K562 (cell line): ENCODE measurements around the gene SCT.

GRCh38 chr11:212605-213195, 5.2 kb downstream of the RIC8A start:
- RAMPAGE, long total RNA: no peak
- RRBS: no CpG with 5 or more reads among the region's 10 CpGs
PRO-cap:
- standard: no peak
- CoPRO, capped RNA only, 2 experiments: no peak in any of the 2 experiments
- CoPRO, capped and uncapped RNA, 2 experiments: no peak in any of the 2 experiments
- CoPRO, uncapped RNA only, 2 experiments: no peak in any of the 2 experiments
CAGE:
- cytosol, long polyA plus RNA: no peak
- long polyA plus RNA: no peak
- nucleolus, long total RNA: no peak
- nucleus, long polyA plus RNA: no peak

DNA sequence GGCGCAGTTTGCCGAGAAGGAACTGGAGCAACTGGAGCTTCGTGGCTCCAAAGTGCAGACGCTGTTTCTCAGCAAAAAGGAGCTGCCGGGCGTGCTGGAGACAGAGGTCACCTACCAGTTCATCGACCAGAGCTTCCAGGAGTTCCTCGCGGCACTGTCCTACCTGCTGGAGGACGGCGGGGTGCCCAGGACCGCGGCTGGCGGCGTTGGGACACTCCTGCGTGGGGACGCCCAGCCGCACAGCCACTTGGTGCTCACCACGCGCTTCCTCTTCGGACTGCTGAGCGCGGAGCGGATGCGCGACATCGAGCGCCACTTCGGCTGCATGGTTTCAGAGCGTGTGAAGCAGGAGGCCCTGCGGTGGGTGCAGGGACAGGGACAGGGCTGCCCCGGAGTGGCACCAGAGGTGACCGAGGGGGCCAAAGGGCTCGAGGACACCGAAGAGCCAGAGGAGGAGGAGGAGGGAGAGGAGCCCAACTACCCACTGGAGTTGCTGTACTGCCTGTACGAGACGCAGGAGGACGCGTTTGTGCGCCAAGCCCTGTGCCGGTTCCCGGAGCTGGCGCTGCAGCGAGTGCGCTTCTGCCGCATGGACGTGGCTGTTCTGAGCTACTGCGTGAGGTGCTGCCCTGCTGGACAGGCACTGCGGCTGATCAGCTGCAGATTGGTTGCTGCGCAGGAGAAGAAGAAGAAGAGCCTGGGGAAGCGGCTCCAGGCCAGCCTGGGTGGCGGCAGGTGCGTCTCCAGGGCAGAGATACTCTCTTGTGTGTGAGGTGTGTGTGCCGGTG, 3.1 kb downstream of the NLRP6 start:
- RAMPAGE, long total RNA: no peak
- RRBS: no CpG with 5 or more reads among the region's 54 CpGs
PRO-cap:
- standard: no peak
- CoPRO, capped RNA only, 2 experiments: no peak in any of the 2 experiments
- CoPRO, capped and uncapped RNA, 2 experiments: no peak in any of the 2 experiments
- CoPRO, uncapped RNA only, 2 experiments: peak in 1 of 2 experiments; most common minus-strand start position 342 of the sequence (in 1)
CAGE:
- cytosol, long polyA plus RNA: no peak
- long polyA plus RNA: no peak
- nucleolus, long total RNA: no peak
- nucleus, long polyA plus RNA: no peak

DNA sequence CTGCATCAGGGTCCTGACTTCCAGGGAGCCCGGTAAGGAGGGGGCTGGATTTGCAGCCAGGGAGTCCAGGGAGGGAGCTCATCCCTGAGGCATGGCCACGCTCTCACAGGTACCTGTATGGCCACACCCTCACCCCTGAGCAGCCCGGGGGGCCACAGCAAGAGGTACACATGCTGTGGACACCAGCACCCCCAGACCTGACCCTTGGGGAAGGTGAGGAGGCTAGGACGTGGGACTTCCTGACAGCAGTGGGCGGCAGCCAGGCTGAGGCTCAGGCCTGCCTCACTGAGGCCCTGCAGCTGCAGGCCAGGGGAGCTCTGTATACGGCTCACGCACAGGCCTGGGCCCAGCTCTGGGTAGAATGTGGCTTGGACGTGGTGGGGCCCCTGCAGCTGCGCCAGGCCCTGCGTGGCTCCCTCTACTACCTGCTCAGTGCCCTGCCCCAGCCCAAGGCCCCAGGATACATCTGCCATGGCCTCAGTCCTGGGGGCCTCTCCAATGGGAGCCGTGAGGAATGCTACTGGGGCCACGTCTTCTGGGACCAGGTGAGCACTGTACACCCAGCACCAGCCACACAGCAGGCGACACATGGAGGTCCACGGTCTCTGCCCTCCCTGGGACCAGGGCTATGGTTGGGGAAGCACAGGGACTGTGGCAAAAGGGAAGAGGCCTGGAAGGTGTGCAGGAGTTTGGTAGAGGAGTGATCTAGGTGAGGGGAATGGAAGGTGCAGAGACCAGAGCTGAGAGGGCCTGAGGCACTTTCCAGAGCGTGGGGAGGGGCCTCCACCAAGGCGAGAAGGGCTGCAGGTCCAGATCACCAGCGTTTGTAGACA, 1.9 kb downstream of the PGGHG start:
- RAMPAGE, long total RNA: no peak
- RRBS: 94% methylated on average over 1 of the region's 17 CpGs
PRO-cap:
- standard: no peak
- CoPRO, capped RNA only, 2 experiments: no peak in any of the 2 experiments
- CoPRO, capped and uncapped RNA, 2 experiments: no peak in any of the 2 experiments
- CoPRO, uncapped RNA only, 2 experiments: no peak in any of the 2 experiments
CAGE:
- cytosol, long polyA plus RNA: no peak
- long polyA plus RNA: no peak
- nucleolus, long total RNA: no peak
- nucleus, long polyA plus RNA: no peak

DNA sequence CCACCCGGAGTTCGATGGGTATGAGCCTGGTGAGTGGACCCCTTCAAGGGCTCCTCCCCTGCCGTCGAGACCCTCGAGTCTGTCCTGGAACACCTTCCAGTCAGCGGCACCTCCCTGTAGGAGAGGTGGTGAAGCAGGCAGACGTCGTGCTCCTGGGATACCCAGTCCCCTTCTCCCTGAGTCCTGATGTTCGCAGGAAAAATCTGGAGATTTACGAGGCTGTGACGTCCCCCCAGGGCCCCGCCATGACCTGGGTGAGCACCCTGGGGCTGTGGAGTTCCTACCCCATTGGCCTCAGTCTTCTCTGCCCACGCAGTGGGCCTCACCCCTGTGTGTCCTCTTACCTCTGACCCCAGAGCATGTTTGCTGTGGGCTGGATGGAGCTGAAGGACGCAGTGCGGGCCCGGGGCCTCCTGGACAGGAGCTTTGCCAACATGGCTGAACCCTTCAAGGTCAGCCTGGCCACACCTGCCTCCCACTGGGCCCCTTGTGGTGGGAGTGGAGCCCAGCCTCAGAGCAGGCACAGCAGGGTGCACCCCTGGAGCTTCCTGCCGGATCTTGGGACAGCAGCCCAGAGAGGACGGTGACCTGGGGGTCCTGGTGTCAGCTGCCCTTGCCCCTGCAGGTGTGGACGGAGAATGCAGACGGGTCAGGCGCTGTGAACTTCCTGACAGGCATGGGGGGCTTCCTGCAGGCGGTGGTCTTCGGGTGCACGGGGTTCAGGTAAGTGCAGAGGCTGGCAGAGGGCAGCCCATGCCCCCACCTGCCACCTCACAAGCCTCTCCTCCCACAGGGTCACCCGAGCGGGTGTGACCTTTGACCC, 4.8 kb downstream of the PGGHG start:
- RAMPAGE, long total RNA: no peak
- RRBS: no CpG with 5 or more reads among the region's 26 CpGs
PRO-cap:
- standard: no peak
- CoPRO, capped RNA only, 2 experiments: no peak in any of the 2 experiments
- CoPRO, capped and uncapped RNA, 2 experiments: no peak in any of the 2 experiments
- CoPRO, uncapped RNA only, 2 experiments: no peak in any of the 2 experiments
CAGE:
- cytosol, long polyA plus RNA: no peak
- long polyA plus RNA: no peak
- nucleolus, long total RNA: no peak
- nucleus, long polyA plus RNA: no peak

DNA sequence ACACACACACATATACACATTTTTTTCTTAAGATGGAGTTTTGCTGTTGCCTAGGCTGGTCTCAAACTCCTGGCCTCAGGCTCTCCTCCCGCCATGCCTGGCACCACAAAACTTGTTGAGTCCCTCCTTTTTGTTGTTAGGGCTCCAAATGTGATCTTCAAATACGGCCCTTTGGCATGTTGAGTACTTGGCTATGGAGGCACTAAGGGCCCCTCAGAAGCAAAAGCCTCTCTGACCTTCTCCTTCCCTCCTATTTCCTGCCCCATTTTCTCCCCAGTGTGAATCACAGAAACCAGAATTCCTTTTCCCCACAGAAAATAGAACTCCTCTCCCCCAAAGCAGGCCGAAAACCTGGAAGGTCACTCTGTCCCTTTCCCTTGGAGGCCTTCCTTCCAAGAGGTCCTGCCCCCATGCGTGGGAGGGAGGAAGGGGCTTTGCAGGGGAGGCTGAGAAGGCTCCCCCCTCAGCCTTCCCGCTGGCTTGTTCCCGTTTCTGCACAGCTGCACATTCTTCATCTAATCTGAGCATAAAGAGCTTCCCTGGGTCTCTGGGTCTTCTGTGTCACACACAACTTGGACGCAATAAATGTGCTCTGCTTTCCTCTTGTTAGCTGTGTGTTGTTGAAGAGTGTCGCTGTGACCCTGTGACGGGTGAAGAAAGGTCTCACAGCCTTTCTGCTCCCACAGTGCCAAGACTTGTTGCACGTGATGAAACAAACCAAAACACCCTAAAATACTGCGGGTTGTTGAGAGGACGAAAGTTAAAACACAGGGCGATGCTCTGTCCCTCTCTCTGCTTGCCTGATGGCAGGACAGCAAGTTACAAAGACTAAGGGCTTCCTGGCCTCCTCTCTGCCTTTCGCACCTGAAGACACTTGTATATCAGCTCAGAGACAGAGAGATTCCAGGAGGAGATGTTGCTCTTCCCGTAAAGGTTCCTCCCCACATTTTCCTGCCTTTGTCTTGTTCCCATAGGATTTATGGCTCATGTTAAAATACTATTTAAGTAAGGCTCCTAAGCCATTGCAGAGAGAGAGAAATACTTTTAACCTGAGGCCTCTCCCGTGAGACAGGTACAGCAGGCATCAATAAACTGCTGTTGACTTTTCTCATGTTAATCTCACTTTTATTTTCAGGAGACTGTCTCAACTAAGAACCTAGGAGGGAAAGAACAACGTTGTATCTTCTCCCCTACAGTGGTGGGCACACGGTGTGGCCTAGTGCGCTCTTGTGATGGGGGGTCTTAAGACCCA, 15.2 kb upstream of the IFITM3 start:
- RAMPAGE, long total RNA: no peak
- RRBS: no CpG with 5 or more reads among the region's 19 CpGs
PRO-cap:
- standard: no peak
- CoPRO, capped RNA only, 2 experiments: no peak in any of the 2 experiments
- CoPRO, capped and uncapped RNA, 2 experiments: no peak in any of the 2 experiments
- CoPRO, uncapped RNA only, 2 experiments: no peak in any of the 2 experiments
CAGE:
- cytosol, long polyA plus RNA: no peak
- long polyA plus RNA: no peak
- nucleolus, long total RNA: no peak
- nucleus, long polyA plus RNA: no peak

GRCh38 chr11:394455-395133, 585 bp downstream of the PKP3 start:
- RAMPAGE, long total RNA: no peak
- RRBS: 0% methylated on average over 1 of the region's 34 CpGs
PRO-cap:
- standard: bidirectional peak, plus-strand start at chr11:394701, minus-strand start at chr11:394612; bidirectional peak, plus-strand start at chr11:394978, minus-strand start at chr11:394844
- CoPRO, capped RNA only, 2 experiments: peak in 2 of 2 experiments; most common plus-strand start chr11:394641 (in 1); most common minus-strand start chr11:394612 (in 2)
- CoPRO, capped and uncapped RNA, 2 experiments: peak in 2 of 2 experiments; most common plus-strand start chr11:394709 (in 1); most common minus-strand start chr11:394612 (in 2)
- CoPRO, uncapped RNA only, 2 experiments: peak in 1 of 2 experiments; most common plus-strand start chr11:394709 (in 1); most common minus-strand start chr11:394517 (in 1)
CAGE:
- cytosol, long polyA plus RNA: no peak
- long polyA plus RNA: no peak
- nucleolus, long total RNA: no peak
- nucleus, long polyA plus RNA: no peak

DNA sequence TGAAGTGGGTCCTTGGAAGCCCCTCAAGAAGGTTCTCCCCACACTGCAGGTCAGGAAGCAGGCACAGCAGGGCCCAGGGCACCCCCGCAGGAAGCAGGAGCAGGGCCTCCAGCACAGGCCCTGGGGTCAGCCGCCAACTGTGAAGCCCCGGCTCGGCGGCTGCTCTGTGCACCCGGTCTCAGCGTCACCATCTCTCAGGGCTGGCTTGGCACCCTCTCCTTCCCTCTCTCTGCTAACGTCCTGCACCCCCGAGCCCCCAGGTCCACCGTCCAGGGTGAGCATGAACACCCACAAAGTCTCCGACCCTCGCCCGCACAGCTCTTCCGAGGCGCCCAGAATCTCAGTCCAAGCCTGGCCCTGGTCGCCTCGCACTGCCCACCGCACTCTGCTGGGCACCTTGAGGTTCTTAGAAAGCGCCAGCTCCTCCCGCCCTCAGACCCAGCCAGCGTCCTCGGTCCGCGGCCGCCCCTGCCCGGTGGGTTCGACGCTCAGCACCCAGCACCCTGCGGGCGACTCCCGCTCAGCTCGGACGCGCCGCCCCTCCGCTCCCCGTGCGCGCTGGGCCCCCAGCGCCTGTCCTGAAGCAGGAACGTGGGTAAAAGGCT, 1.4 kb upstream of the SIGIRR start:
- RAMPAGE, long total RNA: no peak
- RRBS: no CpG with 5 or more reads among the region's 41 CpGs
PRO-cap:
- standard: no peak
- CoPRO, capped RNA only, 2 experiments: no peak in any of the 2 experiments
- CoPRO, capped and uncapped RNA, 2 experiments: no peak in any of the 2 experiments
- CoPRO, uncapped RNA only, 2 experiments: no peak in any of the 2 experiments
CAGE:
- cytosol, long polyA plus RNA: no peak
- long polyA plus RNA: no peak
- nucleolus, long total RNA: no peak
- nucleus, long polyA plus RNA: no peak

- RAMPAGE, long total RNA: no peak
- RRBS: 91% methylated on average over 1 of the region's 12 CpGs
PRO-cap:
- standard: no peak
- CoPRO, capped RNA only, 2 experiments: no peak in any of the 2 experiments
- CoPRO, capped and uncapped RNA, 2 experiments: no peak in any of the 2 experiments
- CoPRO, uncapped RNA only, 2 experiments: no peak in any of the 2 experiments
CAGE:
- cytosol, long polyA plus RNA: no peak
- long polyA plus RNA: no peak
- nucleolus, long total RNA: no peak
- nucleus, long polyA plus RNA: no peak
Measured at GRCh38 chr11:429755-430103, 12.1 kb downstream of the ANO9 start.

DNA sequence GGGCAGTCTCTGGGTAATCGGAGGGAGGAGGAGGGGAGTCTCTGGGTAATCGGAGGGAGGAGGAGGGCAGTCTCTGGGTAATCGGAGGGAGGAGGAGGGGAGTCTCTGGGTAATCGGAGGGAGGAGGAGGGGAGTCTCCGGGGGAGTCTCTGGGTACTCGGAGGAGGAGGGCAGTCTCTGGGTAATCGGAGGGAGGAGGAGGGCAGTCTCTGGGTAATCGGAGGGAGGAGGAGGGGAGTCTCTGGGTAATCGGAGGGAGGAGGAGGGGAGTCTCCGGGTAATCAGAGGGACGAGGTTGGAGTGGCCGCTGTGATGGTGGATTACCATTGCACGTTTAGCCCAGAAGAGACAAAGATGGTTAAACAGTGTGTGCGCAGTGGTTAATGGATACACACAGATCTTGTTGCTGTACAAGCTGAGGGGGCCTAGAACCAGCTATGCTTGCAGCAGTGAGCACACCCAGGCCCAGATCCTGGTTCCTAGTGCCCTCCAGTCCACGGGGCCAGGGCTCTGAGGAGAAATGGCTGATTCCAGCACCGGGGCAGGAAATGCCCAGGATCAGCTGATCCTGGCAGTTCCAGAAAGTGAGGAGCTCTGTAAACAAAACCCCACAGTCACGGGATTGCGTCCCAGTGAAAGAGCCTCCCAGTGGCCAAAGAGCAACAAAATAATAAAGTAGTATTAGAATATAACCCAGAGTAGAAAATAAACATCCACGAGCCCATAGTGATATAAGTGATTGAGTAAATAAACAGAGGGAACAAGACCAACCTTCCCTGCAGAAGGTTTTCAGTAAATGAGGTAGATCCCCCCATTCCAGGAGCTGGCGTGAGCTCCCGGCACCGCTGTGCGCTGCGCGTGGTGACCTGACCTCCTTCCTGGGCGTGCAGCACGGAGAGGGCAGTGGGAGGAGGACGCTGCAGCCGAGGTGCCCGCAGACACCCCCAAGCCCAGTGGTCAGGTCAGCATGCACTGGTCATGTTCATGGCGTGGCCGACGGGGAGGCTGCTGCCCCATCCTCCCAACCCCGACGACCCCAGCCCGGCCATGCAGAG, 19.5 kb downstream of the PTDSS2 start:
- RAMPAGE, long total RNA: no peak
- RRBS: no CpG with 5 or more reads among the region's 36 CpGs
PRO-cap:
- standard: no peak
- CoPRO, capped RNA only, 2 experiments: no peak in any of the 2 experiments
- CoPRO, capped and uncapped RNA, 2 experiments: no peak in any of the 2 experiments
- CoPRO, uncapped RNA only, 2 experiments: no peak in any of the 2 experiments
CAGE:
- cytosol, long polyA plus RNA: no peak
- long polyA plus RNA: no peak
- nucleolus, long total RNA: no peak
- nucleus, long polyA plus RNA: no peak

DNA sequence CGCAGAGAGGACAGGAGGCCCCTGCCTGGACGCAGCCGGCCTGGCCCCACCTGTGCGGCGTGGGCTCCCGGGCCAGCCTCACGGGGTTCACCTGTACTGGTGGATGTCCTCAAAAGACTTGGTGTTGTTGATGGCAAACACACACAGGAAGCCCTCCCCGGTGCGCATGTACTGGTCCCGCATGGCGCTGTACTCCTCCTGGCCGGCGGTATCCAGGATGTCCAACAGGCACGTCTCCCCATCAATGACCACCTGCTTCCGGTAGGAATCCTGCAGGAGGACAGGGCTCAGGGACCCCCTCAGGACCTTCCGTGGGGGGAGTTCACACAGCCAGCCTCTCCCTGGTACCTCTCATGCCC, 1.7 kb downstream of the HRAS start:
- RAMPAGE, long total RNA: no peak
- RRBS: 99% methylated on average over 8 of the region's 16 CpGs
PRO-cap:
- standard: no peak
- CoPRO, capped RNA only, 2 experiments: no peak in any of the 2 experiments
- CoPRO, capped and uncapped RNA, 2 experiments: no peak in any of the 2 experiments
- CoPRO, uncapped RNA only, 2 experiments: no peak in any of the 2 experiments
CAGE:
- cytosol, long polyA plus RNA: no peak
- long polyA plus RNA: no peak
- nucleolus, long total RNA: no peak
- nucleus, long polyA plus RNA: no peak

DNA sequence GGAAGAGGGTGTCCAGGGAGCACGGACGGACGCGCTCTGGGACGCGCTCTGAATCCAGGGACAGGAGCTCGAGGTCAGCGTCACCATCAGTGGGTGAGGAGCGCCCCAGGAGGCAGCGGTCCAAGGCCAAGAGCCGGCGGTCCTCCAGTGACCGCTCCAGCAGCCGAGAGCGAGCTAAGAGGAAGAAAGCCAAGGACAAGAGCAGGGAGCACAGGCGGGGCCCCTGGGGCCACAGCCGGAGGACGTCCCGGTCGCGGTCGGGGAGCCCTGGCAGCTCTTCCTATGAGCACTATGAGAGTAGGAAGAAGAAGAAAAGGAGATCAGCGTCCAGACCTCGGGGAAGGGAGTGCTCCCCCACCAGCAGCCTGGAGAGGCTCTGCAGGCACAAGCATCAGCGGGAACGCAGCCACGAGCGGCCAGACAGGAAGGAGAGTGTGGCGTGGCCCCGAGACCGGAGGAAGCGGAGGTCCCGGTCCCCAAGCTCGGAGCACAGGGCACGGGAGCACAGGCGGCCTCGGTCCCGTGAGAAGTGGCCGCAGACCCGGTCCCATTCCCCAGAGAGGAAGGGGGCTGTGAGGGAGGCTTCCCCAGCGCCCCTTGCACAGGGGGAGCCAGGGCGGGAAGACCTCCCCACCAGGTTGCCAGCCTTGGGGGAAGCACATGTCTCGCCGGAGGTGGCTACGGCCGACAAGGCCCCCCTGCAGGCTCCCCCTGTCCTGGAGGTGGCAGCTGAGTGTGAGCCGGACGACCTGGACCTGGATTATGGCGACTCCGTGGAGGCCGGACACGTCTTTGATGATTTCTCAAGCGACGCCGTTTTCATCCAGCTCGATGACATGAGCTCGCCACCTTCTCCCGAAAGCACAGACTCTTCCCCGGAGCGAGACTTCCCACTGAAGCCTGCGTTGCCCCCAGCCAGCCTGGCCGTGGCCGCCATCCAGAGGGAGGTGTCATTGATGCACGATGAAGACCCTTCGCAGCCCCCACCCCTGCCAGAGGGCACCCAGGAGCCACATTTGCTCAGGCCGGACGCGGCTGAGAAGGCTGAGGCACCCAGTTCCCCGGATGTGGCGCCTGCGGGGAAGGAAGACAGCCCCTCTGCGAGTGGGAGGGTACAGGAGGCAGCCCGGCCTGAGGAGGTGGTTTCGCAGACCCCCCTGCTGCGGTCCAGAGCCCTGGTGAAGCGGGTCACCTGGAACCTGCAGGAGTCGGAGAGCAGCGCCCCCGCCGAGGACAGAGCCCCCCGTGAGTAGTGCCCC, 6.8 kb downstream of the IRF7 start:
- RAMPAGE, long total RNA: no peak
- RRBS: 95% methylated on average over 25 of the region's 81 CpGs
PRO-cap:
- standard: no peak
- CoPRO, capped RNA only, 2 experiments: no peak in any of the 2 experiments
- CoPRO, capped and uncapped RNA, 2 experiments: no peak in any of the 2 experiments
- CoPRO, uncapped RNA only, 2 experiments: peak in 2 of 2 experiments; most common plus-strand start position 292 of the sequence (in 1)
CAGE:
- cytosol, long polyA plus RNA: no peak
- long polyA plus RNA: no peak
- nucleolus, long total RNA: no peak
- nucleus, long polyA plus RNA: no peak

DNA sequence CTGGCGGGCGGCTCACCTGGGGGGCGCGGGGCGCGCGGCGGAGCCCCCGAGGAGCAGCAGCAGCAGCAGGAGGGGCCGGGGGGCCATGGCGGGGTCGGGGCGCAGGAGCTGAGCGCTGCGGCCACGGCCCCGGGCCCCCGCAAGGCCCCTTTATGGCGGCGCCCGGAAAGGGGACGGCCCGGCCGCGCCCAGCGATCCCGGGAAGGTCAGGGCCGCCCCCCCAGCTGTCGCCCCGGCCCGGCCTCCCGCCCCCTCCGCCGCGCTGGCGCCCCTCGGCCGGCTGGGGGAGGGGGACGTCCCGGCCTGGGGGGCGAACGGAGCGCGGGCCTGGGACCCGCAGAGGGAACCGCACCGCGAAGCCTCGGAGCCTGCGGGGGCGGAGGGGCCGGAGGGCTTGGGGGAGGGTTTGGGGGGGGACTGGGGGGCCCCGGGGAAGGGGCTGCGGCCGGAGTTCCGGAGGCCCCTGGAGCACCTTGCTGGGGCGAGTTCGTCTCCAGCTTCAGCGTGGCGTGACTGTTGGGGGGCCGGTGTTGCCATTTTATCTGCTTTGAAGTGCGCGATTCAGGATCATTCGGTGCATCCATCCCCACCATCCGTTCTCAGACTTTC, at the start of gene SCT:
Gene SCT (minus strand): TSS at position 125 of the 609 bp plus-strand sequence.
- RAMPAGE, long total RNA: no peak
- RRBS: 94% methylated on average over 39 of the region's 65 CpGs
PRO-cap:
- standard: no peak
- CoPRO, capped RNA only, 2 experiments: no peak in any of the 2 experiments
- CoPRO, capped and uncapped RNA, 2 experiments: no peak in any of the 2 experiments
- CoPRO, uncapped RNA only, 2 experiments: no peak in any of the 2 experiments
CAGE:
- cytosol, long polyA plus RNA: no peak
- long polyA plus RNA: no peak
- nucleolus, long total RNA: no peak
- nucleus, long polyA plus RNA: no peak

GRCh38 chr11:707655-708465, 1.8 kb downstream of the EPS8L2 start:
- RAMPAGE, long total RNA: no peak
- RRBS: 78% methylated on average over 2 of the region's 22 CpGs
PRO-cap:
- standard: no peak
- CoPRO, capped RNA only, 2 experiments: no peak in any of the 2 experiments
- CoPRO, capped and uncapped RNA, 2 experiments: no peak in any of the 2 experiments
- CoPRO, uncapped RNA only, 2 experiments: no peak in any of the 2 experiments
CAGE:
- cytosol, long polyA plus RNA: no peak
- long polyA plus RNA: no peak
- nucleolus, long total RNA: no peak
- nucleus, long polyA plus RNA: no peak

DNA sequence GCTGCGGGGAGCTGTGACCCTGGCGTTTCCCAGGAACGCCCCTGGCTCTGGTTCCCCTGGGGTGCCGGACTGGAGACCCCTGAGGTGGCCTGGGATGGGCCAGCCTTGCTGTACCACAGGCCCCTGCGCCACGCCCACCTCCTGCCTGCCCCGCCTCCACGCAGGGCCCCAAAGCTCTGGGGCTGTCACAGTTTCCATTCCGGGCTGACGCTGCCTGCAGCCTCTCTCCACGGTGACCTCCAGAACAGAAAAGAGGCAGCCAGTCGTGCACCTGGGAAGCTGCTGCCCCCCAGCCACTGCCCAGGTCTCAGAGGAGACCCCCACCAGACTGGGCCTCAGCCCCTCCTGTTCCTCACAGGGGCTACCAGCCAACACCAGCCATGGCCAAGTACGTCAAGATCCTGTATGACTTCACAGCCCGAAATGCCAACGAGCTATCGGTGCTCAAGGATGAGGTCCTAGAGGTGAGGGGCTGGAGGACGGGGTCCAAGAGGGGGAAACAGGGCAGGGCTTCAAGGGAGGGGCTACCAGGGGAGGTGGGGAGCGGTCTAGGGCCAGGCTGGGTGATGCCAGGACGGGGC, 18.4 kb downstream of the EPS8L2 start:
- RAMPAGE, long total RNA: no peak
- RRBS: no CpG with 5 or more reads among the region's 19 CpGs
PRO-cap:
- standard: no peak
- CoPRO, capped RNA only, 2 experiments: no peak in any of the 2 experiments
- CoPRO, capped and uncapped RNA, 2 experiments: no peak in any of the 2 experiments
- CoPRO, uncapped RNA only, 2 experiments: no peak in any of the 2 experiments
CAGE:
- cytosol, long polyA plus RNA: no peak
- long polyA plus RNA: no peak
- nucleolus, long total RNA: no peak
- nucleus, long polyA plus RNA: no peak

- RAMPAGE, long total RNA: no peak
- RRBS: 29% methylated on average over 23 of the region's 60 CpGs
PRO-cap:
- standard: unidirectional peak, plus-strand start at chr11:725923
- CoPRO, capped RNA only, 2 experiments: no peak in any of the 2 experiments
- CoPRO, capped and uncapped RNA, 2 experiments: no peak in any of the 2 experiments
- CoPRO, uncapped RNA only, 2 experiments: no peak in any of the 2 experiments
CAGE:
- cytosol, long polyA plus RNA: no peak
- long polyA plus RNA: no peak
- nucleolus, long total RNA: no peak
- nucleus, long polyA plus RNA: start-site peak on the plus strand at chr11:725922-726028, 20 and 39 reads in 2 replicates
Measured at GRCh38 chr11:725435-726206, 19.6 kb downstream of the EPS8L2 start.

DNA sequence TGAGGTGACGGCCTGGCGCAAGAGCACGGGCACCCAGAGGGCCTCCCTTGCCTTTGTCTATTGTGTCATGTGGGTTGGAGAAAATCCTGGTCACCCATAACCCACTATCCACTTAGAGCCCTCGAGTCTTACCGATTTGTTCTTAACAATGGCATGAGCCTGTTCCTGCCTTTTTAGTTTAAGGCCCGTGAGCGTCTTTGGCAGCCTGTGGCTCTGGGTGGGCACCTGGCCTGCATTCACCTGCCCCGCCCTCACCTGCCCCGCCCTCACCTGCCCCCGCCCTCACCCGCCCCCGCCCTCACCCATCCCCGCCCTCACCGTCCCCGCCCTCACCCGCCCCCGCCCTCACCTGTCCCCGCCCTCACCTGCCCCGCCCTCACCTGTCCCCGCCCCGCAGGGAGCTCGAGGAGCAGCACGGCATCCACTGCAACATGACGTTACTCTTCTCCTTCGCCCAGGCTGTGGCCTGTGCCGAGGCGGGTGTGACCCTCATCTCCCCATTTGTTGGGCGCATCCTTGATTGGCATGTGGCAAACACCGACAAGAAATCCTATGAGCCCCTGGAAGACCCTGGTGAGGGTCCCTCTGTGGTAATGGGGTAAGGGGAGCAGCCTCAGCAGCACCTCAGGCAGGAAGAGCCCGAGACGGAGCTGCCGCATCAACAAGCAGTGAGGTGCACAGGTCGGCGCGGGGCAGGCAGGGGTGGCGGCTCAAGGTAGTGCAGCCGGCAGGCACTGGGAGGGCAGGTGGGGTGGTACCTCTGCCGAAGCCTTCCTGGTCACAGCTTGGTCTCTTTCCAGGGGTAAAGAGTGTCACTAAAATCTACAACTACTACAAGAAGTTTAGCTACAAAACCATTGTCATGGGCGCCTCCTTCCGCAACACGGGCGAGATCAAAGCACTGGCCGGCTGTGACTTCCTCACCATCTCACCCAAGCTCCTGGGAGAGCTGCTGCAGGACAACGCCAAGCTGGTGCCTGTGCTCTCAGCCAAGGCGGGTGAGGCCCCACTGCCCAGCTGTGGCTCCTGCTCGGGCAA, 14.0 kb downstream of the GATD1 start:
- RAMPAGE, long total RNA: no peak
- RRBS: no CpG with 5 or more reads among the region's 46 CpGs
PRO-cap:
- standard: no peak
- CoPRO, capped RNA only, 2 experiments: no peak in any of the 2 experiments
- CoPRO, capped and uncapped RNA, 2 experiments: no peak in any of the 2 experiments
- CoPRO, uncapped RNA only, 2 experiments: peak in 2 of 2 experiments; most common plus-strand start position 176 of the sequence (in 2); most common minus-strand start position 55 of the sequence (in 1)
CAGE:
- cytosol, long polyA plus RNA: no peak
- long polyA plus RNA: no peak
- nucleolus, long total RNA: no peak
- nucleus, long polyA plus RNA: no peak